GM19239 (cell line): Measurements from ENCODE around the genes ZNF77, TLE6 and TLE5.

DNA sequence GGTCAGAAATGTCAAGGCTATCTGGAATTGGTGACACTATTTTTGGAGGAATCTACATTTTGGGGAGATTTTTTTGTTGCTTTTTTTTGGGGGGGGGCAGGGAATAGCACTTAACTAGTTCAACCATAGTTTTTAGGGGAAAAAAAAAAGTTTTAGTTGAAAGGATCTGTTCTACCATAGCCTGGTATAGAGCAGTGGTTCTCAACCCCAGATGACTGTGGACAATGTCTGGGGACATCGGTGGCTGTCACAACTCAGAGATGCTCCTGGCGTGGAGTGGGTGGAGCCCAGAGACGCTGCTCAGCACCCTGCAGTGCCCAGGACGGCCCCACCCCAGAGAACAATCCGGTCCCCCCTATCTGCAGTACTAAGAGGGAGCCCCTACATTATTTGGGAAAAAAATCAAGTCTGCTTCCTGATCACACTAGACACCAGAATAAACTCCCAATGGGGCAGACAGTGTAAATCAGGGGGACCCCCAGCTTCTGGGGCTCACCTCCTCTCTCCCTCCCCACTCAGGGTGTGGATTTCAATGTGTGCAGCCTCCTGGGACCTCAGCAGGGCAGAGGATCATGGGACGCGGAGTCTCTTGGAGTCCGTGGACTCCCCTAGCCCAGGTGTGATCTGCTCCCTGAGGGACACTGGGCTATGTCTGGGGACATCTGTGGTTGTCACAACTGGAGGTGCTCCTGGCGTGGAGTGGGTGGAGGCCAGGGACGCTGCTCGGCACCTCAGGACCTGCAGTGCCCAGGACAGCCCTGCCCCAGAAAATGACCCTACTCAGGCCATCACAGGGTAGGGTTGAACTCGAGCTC lies 8.1 kb downstream of the GNG7 start:
- RRBS, result no CpG with 5 or more reads among the region's 12 CpGs

DNA sequence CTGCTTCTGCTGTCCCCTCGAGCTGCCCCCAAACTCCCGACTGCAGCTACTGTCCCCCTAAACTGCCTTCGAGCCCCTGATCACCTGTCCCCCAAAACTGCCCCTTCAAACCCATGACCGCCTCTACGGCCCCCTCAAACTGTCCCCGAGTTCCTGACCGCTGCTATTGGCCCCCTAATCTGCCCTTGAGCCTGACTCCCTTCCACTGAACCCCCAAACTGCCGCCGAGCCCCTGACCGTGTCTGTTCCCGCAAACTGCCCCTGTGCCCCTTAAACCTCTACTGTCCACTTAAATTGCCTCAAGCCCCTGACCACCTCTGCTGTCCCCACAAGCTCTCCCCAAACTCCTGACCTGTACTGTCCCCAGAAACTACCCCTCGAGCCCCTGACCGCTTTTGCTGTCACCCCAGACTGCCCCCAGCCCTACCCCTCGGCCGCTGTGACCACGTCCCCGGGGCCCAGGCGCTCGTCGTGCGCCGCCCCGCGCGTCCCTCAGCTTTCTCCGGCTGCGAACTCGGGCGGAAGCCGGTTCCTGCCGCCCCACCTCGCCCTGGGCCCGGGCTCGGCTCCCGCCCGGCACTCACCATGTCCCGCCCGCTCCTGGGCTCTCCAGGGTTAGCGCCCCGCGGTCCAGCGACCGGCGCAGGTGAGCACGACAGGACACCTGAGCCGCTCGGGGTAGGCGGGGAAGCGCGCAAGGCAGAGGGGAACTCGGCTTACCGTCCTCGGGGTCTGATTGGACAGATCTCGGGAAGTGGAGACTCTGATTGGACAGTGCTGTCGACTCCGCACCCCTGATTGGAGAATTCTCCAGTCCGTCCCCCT lies at the start of gene ZNF77:
TSS of gene ZNF77 (minus strand) at position 718 of the 825 bp plus-strand sequence.
- RRBS, result 1% methylated on average over 18 of the region's 57 CpGs

DNA sequence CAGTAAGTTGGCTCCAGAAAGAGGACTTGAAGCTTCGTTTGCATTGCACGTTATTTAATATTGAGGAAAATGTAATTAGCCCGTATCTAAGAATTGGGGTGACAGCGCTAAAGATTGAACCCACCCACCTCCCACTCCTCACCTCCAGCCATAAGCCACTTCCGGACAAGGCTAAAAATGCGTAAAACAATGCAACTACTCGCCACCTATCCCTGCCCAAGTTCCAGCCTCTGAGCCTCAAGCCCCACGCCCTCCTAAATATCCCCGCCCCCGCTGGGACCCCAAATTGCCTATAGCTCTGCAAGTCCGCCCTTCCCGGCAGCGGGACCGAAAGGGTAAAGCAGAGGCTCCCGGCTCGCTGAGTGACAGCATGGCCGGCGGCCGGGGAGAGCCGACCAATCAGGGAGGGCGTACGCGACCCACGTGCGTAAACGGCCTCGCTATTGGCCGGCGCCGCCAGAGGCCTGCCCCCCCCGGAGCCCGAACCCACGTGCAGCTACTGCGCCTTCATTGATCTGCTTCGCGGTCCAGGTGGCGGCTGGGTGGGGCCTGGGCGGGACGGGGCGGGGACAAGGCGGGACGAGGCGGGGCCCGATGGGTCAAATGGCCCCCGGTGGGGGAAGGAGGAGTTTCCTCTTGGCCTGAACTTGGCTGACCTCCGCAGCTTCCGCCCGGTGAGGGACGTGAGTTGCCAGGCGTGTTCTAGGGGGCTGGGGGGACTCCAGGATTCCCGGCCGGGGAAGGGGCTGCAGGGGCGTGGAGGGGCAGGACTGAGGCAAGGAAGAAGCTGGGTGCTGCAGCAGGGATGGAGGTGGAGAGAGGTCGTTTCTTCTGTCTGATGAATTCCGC lies at the start of gene TLE6:
TSS of gene TLE6 (plus strand) at position 628 of the 849 bp plus-strand sequence.
- RRBS, result 1% methylated on average over 17 of the region's 55 CpGs

DNA sequence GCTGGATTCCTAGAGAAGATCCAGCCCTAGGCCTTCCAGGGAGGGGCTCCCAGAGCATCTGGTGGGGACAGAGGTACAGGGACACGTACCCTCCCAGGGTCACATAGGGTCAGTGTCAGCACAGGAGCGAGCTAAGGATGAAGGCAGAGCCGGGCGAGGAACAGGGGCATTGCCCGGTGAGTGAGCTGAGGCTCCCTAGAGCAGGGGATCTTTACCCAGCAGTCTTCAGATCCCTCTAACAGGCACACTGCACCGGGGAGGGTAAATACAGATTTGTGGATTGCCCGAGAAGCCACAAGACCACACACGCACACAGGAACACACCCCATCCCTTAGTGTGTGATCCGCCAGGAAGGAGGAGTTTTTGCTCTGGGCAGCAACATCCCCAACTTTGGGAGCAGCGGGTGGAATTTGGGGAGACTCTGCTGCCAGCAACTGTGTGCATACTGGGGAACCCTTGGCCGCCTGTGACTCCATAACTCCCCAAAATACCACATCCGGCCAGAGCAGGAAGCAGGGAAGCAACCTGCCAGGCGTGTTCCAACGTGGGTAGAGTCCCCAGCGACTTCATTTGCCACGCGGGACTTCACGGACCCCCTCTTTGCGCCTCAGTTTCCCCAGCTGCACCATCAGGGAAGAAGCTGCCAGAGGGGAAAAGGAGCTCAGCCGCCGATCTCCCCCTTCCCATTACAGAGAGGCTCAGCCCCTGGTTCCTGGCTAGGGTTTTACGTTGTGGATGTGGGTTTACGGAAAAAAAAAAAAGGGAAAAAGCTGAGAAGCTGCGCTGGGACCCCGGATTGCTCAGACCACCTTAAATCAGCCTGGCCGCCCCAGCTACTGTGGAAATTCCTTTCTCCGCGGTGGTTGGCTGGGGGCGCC lies 5.9 kb upstream of the TLE2 start:
- RRBS, result 6% methylated on average over 2 of the region's 29 CpGs

DNA sequence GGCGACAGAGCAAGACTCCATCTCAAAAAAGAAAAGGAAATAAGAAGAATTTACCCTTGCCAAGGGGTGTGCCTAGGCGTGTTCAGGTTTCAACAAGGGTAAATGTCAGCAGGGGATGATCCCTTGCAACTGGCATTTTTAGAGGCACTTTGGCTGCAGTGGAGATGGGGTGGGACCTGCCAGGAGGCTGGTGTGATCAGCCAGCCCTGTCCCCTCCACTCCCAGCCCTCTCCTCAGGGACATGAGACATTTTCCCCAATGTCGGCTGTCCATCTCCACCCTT lies 11.4 kb downstream of the TLE5 start:
- RRBS, result no CpG with 5 or more reads among the region's 3 CpGs

DNA sequence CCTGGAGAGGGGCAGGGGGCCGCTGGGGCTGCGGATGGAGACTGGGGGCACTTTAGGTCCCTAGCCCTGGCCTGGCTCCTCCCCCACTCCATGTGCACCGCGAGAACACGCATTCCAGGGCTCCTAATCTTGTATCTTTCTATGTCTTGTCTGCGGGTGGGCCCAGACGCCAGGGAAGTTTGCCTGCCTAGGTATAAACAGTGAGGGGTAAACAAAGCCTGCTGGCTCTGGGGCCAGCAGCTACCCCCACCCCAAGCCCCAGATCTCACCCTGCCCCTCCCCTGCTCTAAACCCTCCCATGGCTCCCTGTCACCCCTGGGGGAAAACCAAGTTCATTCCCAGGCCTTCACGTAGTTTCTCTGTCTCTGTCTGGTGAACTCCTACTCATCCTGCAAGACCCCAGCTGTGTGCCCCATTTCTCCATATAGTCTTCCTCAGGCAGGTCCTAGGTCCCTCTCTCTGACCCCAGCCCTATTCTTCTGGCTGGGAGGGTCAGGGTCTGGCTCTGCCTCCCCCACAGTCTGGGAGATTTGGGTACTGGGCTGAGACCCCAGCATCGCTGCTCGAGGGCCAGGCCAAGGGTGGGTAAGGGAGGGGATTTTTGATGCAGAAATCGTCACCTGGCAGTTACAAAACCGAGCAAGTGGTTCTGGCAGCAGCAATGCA lies 5.6 kb downstream of the TLE5 start:
- RRBS, result no CpG with 5 or more reads among the region's 12 CpGs

- RRBS, result 100% methylated on average over 1 of the region's 14 CpGs
These were observed 4.1 kb downstream of the TLE5 start for GRCh38 chr19:3058133-3058678.

GRCh38 chr19:3062081-3063198 lies at the start of gene TLE5:
TLE5 (minus strand) TSS chr19:3062495.
- RRBS, result 2% methylated on average over 40 of the region's 125 CpGs

- RRBS, result no CpG with 5 or more reads among the region's 38 CpGs
These were observed 1.6 kb downstream of the GNA11 start for GRCh38 chr19:3095458-3096463.

DNA sequence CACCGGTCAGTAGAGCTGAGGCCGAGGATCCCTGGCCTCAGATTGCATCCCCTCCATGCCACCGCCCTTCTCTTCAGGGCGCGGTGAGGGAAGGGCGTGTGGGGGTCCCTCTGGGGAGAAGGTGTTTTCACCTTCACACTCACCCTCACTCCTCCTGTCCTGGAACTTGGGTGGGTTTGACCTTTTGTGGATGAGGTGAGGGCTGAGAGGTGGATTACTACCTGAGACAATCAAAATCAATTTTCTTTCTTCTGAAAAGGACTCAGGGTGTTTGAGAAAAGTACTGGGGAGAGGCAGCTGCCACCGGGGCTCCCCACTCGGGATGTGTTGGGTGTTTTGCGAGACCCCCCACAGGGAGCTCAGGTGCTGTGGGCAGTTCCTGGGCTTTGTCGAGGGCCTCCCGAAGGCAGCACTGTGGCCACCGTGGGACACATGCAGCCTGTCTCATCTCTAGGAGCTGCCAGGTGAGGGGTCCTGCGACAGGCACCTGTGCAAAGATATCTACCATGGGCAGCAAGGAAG lies 13.7 kb downstream of the GNA11 start:
- RRBS, result no CpG with 5 or more reads among the region's 13 CpGs

GRCh38 chr19:3121594-3122919 lies 13.8 kb upstream of the GNA15 start:
- RRBS, result 90% methylated on average over 21 of the region's 77 CpGs

DNA sequence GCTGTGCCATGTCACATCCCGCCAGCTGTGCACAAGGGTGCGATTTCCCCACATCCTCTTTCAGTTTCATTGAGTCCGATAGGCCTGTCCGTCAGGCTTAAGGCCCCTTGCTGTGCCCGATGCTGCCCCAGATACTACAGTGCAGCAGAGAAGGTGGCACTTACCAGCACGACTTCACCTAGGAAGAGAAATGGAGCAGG lies 10.6 kb upstream of the GNA15 start:
- RRBS, result no CpG with 5 or more reads among the region's 6 CpGs

DNA sequence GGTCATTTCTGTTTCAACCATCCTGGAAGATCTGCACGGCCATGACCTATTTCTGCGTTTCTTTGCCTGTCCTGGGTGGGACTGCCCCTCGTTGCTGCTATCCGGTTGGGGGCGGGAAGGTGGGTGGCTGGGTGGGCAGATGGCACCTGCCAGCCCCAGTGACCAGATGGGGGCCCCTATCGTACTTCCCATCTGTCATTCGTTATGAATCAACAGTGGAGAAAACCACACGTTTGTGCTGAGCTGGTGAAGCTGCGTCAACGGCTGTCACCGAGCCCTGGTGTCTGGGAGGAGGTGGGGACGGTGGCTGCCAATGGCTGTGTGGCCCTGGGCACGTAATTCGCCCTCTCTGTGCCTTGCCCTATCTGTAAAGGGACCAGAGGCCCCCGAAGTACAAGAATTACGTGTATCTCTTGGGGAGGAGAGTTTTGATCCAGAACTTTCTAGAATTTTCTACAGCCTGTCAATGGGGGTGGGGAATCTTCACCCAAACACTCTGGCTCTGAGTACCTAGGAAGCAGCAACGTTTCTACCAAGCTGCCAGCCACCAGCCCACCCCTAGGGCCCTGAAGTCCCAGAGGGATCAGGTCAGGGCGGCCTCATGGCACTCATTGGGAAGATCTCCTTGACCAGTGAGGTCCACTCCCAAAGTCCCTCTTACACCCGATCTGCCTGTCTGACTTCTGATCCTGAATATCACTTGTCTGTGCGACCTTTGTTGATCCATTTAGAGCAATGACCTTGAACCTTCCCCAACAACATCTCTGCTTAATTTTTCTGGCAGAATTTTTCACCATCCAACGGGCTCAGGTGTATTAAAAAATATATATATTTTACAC lies 2.3 kb upstream of the GNA15 start:
- RRBS, result no CpG with 5 or more reads among the region's 21 CpGs

DNA sequence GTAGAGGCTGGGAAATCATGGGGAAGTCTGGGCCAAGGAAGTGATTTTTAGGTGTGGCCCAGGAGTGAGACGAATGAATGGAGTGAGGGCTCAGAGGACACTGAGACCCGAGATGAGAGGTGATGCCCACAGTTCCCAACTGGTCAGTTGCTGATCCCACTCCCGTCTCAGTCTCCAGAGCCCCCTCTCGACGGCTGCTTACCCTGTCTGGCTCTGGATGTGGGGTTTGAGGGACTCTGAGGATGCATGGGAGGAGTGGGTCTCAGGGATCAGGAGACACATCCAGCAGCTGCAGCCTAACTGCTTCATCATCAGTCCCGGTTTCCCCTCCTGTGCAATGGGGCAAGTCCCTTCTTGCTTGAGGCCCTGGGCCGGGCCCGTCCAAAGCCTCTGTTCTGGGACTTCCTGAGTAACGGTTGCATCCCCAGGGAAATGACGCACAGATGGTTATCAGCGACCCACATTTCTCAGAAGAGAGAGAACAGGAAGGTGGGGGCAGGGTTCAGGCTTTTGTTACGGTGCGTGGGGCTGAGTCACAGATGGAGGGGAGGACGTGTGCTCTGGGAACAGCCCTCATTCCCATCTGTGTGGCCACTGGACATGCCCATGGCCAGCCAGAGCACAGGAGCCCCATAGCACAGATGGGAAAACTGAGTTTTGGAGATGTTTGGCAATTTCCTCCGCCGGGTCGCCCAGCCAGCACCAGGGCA lies 19.1 kb downstream of the GNA15 start:
- RRBS, result 1% methylated on average over 2 of the region's 17 CpGs

DNA sequence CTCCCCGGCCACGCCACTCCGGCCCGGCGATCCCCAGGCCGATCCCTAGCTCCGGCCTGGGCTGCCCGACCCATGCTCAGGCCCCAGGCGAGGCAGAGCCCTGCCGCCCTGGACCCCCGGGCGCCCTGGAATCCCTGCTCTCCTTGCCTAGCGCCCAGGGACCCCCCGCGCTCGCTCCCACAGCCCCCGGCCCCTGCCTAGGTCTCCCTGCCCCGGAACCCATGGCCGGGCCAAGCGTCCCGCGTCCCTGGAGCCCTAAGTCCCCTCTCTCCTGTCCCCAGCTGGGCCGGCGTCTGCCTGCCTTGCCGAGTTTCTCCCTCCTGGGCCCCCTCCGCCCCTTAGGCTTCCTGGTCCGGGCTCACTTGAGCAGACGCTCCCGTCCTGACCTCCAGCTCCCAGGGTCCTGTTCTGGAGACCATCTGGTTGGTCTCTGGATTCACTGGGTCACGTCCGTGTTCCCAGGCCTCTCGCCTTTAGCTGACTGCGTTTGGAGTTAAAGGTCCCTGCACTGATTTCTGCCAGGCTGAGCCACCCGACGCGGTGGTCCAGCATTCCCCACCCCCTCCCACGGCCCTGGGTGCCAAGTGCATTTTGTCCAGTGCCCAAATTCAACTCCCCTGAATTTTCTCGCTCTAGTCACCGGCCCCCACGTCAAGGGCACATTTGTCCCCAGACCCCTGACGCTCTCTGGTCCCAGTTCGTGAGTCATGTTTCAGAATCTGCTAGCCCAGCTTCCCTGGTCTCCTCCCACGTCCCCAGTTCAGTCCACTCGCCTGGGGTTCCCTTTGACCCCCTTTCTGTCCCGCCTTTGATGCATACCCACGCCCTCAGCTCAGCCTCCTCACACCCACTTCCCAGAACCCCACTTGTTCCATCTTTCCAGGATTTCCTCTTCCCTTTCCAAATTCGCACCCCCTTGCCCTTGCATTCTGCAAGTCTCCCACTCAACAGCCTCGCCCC lies 801 bp downstream of the NCLN start:
- RRBS, result 2% methylated on average over 20 of the region's 48 CpGs

GRCh38 chr19:3343882-3344649 lies 22.3 kb upstream of the NFIC start:
- RRBS, result 64% methylated on average over 3 of the region's 21 CpGs

GRCh38 chr19:3357901-3358335 lies 8.5 kb upstream of the NFIC start:
- RRBS, result no CpG with 5 or more reads among the region's 14 CpGs

DNA sequence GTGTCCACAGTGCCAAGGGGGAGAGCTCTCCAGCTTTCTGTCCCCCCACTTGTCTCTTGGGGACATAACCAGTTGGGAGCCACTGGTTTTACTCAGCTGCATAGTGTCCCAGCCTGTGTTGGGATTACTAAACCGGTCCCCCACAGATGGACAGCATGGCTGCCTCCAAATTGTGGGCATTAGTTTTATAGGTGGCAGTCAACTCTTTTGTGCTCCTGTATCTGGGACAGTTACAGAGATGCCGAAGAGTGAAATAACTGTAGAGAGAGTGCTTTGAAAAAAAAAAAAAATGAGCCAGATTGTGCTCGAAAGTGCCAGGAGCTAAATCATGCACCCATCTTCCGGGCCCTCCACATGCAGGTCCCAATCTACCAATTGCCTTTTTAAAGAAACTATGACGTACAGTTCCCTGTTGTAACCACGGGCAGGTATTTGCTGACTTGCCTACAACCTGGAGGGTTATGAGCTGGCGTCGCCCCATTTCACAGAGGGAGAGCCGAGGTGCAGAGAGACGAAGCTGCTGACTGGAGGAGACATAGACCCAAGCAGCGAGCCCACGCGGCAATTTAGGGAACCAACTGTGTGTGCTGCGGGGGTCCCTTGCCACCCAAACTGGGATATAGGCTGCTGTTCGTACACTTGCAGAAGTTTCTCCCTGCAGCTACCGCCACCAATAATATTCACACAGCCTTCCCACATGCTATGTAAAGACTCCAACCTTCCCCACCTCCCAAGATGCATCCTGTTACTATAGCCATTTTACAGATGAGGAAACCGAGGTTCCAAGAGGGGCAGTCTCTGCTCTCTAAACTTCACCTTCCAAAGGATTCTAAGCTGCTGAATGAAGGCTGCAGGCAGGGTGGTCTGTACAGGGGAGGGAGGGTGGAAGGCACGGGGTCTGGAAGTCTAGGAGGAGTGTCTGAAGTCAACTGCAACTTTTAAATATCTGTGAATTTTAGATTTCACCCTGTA lies 2.2 kb upstream of the NFIC start:
- RRBS, result no CpG with 5 or more reads among the region's 18 CpGs

GRCh38 chr19:3366835-3367063 lies 366 bp downstream of the NFIC start:
- RRBS, result no CpG with 5 or more reads among the region's 17 CpGs

GRCh38 chr19:3367064-3367954 lies 926 bp downstream of the NFIC start:
- RRBS, result 17% methylated on average over 25 of the region's 55 CpGs